Osteoblast (primary cell): ENCODE measurements around a stretch of chr15.

DNA sequence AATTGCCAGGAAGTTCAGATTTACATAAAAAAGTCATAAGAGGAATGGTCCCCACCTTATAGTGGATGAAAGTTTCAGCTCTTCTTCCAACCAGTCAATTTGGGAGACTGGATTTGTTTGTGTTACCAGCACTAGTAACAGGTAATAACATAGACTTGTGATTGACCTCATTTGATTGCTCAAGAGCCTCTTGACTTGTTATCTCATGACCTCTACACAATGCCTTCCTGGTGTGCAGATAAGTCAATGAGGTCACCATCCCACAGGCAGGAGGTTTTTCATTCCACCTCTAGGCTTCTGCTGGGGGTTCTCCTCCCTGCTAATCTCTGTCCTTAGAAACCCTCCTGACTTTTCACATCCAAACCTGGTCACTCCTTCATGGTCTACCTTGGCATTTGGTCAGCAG is 33.7 kb upstream of the AKAP13 start:
- CAGE, long polyA plus RNA: no peak

GRCh38 chr15:85412667-85413454 is 32.5 kb downstream of the AKAP13 start:
- CAGE, long polyA plus RNA: no peak
- RRBS: no CpG with 5 or more reads among the region's 10 CpGs

DNA sequence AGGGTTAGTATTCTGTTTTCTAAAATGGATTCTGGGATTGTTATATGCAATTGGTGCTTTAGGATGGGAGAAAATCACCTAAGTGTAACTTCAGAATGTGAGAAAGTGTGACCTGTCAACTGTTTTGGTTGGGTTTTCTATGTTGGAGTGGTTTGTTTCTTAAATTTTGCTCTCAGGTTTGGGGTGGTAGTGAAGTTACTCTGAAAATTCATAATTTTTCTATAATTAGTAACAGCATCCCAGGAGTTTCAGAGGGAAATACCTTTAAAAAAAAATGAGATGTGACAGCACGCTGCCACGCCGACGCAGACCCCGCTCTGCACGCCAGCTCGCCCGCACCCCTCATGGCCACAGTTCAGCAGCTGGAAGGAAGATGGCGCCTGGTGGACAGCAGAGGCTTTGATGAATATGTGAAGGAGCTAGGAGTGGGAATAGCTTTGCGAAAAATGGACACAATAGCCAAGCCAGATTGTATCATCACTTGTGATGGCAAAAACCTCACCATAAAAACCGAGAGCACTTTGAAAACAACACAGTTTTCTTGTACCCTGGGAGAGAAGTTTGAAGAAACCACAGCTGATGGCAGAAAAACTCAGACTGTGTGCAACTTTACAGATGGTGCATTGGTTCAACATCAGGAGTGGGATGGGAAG is 34.6 kb downstream of the AKAP13 start:
- CAGE, long polyA plus RNA: no peak
- RRBS: no CpG with 5 or more reads among the region's 11 CpGs

GRCh38 chr15:85534042-85534539 is 153.7 kb downstream of the AKAP13 start:
- CAGE, long polyA plus RNA: no peak
- RRBS: no CpG with 5 or more reads among the region's 4 CpGs

DNA sequence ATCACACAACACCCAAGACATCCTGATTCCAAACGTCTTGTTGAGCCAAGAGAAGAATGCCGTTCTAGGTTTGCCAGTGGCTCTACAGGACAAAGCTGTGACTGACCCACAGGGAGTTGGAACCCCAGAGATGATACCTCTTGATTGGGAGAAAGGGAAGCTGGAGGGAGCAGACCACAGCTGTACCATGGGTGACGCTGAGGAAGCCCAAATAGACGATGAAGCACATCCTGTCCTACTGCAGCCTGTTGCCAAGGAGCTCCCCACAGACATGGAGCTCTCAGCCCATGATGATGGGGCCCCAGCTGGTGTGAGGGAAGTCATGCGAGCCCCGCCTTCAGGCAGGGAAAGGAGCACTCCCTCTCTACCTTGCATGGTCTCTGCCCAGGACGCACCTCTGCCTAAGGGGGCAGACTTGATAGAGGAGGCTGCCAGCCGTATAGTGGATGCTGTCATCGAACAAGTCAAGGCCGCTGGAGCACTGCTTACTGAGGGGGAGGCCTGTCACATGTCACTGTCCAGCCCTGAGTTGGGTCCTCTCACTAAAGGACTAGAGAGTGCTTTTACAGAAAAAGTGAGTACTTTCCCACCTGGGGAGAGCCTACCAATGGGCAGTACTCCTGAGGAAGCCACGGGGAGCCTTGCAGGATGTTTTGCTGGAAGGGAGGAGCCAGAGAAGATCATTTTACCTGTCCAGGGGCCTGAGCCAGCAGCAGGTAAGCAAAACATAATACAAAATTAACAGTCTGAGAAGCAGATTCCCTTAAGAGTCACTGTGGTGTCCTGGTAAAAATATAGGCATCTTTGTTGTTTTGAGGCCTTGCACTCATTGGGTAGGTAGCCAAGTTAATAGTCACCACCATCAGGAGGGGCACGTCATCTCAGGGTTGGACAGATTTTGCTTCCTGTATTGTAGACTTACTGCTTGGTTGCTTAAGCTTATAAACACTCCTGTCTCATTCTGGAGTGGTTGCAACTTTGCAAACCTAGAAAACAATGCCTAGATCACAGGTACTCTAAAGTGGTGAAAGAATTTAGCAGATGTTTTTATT is 201.3 kb downstream of the AKAP13 start:
- CAGE, long polyA plus RNA: no peak
- RRBS: no CpG with 5 or more reads among the region's 12 CpGs

DNA sequence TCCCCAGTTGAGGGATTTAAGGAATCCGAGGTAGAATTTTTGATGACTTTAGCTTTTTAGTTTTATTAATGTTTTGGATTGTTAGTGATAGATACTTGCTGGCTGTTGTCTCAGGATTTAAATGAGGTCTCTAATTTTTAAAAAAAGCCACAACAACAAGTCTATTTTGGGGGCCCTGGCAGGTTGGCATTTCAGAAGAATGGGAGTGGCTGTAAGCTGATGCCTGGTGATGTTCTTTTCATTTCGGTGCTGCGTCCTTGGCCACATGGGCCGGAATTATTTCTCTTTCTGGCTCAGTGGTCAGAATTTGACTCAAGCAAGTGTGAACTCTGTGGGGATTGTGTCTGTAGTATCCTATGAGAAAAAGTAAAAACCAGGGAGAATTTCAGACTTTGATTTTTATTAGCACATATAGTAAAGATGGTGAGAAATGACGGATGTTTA is 203.0 kb downstream of the AKAP13 start:
- CAGE, long polyA plus RNA: no peak
- RRBS: no CpG with 5 or more reads among the region's 5 CpGs

GRCh38 chr15:85618864-85619906 is 175.5 kb downstream of the KLHL25 start:
- CAGE, long polyA plus RNA: no peak
- RRBS: no CpG with 5 or more reads among the region's 18 CpGs

- CAGE, long polyA plus RNA: no peak
- RRBS: no CpG with 5 or more reads among the region's 3 CpGs
These were observed 173.7 kb downstream of the KLHL25 start for GRCh38 chr15:85621105-85621379.

- CAGE, long polyA plus RNA: no peak
- RRBS: no CpG with 5 or more reads among the region's 4 CpGs
These were observed 86.4 kb downstream of the KLHL25 start for GRCh38 chr15:85708340-85708616.

DNA sequence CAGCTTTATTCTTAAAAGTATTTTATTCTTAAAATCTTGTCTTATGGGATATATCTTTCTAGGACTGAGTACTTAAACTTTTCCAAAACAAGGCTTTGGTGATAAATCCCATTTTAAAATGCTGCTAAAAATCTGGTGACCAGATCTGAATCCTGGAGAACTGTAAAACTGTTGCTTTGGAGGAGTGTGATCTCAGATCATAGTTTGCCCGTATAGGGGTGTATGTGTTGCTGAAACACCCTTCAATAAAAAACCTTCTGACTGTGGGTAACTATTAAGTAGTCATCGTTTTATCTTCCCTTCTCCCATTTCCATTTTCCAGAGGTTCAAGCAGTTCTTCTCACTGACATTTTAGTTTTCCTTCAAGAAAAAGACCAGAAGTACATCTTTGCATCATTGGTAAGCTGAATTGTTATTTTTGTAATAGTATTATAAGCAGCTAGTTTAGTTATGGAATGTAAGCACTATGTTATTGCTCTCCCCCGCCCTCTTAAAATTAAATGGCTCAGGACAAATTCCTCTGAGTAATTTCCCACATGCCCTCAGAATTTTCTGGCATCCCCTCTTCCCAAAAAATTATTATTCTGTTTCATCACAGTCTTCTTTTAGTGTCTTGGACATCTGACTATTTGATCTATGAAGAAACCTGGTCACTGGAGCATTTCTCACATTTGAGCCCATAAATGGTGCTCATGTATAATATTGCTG is 68.5 kb downstream of the KLHL25 start:
- CAGE, long polyA plus RNA: no peak
- RRBS: no CpG with 5 or more reads among the region's 3 CpGs

GRCh38 chr15:85740548-85741184 is 54.1 kb downstream of the KLHL25 start:
- CAGE, long polyA plus RNA: no peak
- RRBS: no CpG with 5 or more reads among the region's 16 CpGs

DNA sequence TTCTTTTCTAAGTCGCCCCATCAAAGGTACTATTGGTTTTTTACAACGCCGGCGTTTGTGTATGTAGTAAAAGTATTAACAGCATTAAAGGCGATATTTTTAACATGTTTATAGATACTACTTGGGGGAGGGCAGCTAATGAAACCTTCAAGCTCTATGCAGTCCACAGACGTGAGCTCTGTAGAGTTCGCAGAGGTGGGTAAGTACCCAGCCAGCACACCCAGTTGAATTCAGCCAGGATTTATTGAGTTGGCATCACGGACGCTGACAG is 51.6 kb downstream of the KLHL25 start:
- CAGE, long polyA plus RNA: no peak
- RRBS: no CpG with 5 or more reads among the region's 9 CpGs

GRCh38 chr15:85760705-85761459 is 33.8 kb downstream of the KLHL25 start:
- CAGE, long polyA plus RNA: no peak
- RRBS: 97% methylated on average over 8 of the region's 24 CpGs

DNA sequence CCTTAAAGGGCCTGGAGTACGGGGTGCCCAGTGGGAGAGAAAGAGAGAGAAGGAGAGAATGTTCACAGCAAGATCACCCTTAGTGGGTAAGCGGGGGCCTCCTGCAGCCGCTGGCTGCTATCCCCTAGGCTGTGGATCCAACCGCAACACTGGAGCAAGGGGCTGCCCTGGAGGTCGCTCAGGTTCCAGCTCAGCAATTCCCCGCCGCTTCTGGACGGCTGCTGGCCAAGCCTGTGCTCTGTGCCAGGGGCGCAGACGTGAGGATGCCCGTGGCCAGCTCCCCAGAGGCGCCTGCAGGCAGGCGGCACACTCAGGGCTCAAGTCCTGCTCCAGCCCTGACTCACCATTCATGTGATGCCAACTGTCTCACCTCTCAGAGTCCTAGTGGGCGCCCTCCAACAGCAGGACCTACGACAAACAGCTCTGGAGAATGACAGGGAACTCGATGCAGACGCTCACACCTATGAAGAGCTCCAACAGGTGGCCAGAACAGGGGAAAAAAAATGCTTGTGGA is 31.6 kb downstream of the KLHL25 start:
- CAGE, long polyA plus RNA: no peak
- RRBS: no CpG with 5 or more reads among the region's 17 CpGs

DNA sequence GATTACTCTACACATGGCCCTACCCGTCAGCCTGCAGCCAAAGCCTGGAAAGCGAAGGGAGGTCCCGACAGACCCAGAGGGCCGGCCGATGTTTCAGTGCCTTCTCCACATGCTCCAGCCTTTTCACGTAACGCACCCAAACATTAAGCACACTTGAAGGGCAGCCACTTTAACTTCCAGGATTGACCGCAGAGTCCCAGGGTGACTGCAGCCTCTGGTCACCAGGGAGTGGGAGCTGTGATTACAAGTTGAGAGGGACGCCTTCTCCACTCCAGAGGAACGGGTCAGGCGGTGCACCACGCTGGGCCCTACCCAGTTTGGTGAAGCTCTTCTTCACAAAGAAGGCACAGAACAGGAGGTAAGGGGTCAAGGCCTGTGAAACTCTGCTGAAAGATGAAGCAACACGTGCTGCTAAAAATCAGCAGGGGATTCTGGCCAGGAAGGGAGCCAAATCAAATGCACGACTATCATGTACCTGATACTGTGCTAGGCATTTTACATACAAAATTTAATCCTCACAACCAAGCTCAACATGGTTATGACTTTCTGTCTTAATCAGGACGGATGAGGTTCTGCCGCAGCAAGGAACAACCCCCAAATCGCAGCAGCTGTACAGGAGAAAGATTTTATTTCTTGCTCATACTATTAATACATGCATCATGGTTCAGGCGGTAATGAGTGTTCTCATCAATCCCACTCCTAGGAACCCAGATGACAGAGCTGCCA is 17.1 kb downstream of the KLHL25 start:
- CAGE, long polyA plus RNA: no peak
- RRBS: no CpG with 5 or more reads among the region's 18 CpGs

GRCh38 chr15:85795409-85795910 is 735 bp upstream of the KLHL25 start:
- CAGE, long polyA plus RNA: no peak
- RRBS: no CpG with 5 or more reads among the region's 14 CpGs

GRCh38 chr15:85838634-85839269 is 44.0 kb upstream of the KLHL25 start:
- CAGE, long polyA plus RNA: no peak
- RRBS: no CpG with 5 or more reads among the region's 9 CpGs

- CAGE, long polyA plus RNA: no peak
- RRBS: no CpG with 5 or more reads among the region's 11 CpGs
These were observed 5.7 kb upstream of the AEN start for GRCh38 chr15:88615174-88616038.

- CAGE, long polyA plus RNA: no peak
- RRBS: no CpG with 5 or more reads among the region's 12 CpGs
These were observed 78.0 kb downstream of the ISG20 start for GRCh38 chr15:88716822-88717224.

DNA sequence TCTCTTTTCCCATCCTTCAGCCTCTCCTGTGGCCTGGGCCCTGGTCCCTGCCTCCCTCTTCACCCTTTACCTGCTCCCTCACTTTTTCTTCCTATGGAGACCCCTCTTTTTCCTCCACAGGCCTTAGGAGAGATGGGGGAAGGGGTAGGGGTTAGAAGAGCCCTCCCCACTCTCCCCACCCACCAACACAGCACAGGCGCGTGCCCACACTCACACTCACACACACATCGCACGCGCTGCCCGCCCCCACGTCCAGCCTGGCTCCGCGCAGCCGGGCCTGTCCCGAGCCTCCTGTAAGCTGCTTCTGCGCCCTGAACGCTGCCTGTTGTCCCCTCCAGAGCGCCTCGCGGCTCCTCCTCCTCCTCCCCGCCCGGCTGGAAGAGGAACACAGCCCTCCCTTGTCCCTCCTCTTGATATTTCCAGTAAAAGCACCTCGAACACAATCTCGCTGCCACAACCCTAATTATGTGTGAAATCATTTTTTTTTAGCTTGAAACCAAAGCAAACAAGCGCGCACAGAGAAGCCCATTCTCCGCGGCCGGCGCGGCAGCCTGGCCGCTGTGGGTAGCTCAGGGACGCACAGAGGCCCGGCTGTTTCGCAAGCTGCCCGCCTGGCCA is 33.8 kb upstream of the ACAN start:
- CAGE, long polyA plus RNA: no peak
- RRBS: 4% methylated on average over 15 of the region's 32 CpGs